ENCODE measurements around a stretch of chr4.

GRCh38 chr4:152997812-152998333 lies 61.8 kb downstream of the FHDC1 start:
- PRO-cap, result no peak

DNA sequence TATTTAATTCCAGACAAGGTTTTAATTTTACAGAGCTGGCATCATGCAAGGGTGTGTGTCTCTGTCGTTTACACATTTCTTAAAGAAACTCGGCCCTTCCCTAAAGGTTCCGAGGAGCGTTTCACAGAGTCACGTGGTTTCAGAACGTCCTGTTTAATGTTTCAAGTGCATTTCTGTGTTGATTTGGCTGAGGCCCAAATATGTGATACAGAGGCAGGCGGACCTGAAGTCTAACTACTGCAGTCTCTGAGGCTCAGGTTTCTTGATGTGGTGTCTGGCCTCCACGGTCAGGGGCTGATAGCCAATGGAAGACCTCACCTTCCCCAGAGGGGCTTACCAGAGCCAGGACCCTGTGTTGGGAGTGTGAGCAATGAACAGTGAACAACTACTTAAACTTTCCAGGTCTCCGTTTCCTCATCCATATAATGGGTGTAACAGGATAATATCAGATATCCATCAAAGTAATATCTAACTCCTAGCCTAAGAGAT lies 50.2 kb upstream of the TRIM2 start:
- PRO-cap, result bidirectional peak, plus-strand start at position 197 of the sequence, minus-strand start at position 81 of the sequence

GRCh38 chr4:153222977-153223549 lies 18.8 kb downstream of the TRIM2 start:
- PRO-cap, result bidirectional peak, plus-strand start at chr4:153223130, minus-strand start at chr4:153223038

DNA sequence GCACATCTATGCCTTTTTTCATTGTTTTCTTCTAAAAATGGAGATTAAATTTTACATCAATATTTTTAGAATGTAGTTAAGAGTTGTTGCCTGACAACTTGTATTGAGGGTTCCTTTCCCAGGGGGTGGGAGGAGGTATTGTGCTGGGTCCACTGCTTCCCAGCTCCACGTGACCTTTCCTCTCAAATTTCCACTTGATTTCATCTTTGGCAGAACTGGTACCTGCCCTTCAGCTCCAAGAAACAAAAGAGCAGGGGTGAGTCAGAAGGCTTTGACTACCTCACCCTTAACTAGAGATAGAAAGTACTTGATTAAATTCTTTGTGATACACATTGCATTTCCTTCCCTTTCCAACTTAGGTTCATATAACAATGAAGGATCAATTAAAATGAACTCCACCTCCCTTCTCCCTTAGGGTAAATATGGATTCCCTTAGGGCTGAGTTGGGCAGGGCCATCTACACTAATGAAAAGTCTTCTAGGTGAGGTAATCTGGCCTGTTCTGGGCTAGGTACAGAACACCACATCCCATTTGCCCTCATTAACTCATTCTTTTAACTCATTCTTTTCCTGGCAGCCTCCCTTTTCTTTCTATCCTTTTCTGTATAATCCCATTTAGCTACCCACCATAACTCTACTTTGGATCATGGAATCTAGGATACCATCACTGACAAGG lies 19.8 kb downstream of the TRIM2 start:
- PRO-cap, result no peak

DNA sequence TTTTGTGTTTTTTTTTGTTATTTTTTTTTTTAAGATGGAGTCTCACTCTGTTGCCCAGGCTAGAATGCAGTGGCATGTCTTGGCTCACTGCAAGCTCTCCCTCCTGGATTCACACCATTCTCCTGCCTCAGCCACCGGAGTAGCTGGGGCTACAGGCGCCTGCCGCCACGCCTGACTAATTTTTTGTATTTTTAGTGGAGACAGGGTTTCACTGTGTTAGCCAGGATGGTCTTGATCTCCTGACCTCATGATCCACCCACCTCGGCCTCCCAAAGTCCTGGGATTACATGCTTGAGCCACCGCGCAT lies 61.0 kb downstream of the TRIM2 start:
- PRO-cap, result no peak

- PRO-cap, result no peak
Observed at GRCh38 chr4:153348039-153348467, 3.6 kb downstream of the MND1 start.

- PRO-cap, result no peak
Observed at GRCh38 chr4:153426274-153426883, 39.8 kb upstream of the TMEM131L start.

GRCh38 chr4:153439162-153439895 lies 26.8 kb upstream of the TMEM131L start:
- PRO-cap, result no peak

DNA sequence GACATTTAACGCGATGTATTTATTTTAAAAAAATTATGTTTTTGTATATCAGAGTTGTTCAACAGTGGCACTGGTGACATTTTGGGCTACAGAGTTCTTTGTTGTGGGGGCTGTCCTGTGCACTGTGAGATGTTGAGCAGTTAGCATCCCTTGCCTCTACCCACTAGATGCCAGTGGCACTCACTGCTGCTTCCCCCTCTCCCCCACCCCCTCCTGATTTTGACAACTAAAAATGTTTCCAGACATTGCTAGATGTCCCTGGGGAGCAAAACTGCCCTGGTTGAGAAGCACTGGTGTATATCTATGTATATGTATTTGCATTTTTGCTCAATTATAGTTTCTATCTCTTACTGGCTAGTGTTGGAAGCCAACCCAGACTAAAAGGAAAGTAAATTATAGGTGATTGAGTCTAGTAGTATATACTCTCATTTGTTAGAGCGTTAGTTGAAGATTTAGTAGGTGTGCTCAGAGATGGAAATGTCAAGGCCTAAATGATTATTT lies 2.4 kb downstream of the TMEM131L start:
- PRO-cap, result no peak

DNA sequence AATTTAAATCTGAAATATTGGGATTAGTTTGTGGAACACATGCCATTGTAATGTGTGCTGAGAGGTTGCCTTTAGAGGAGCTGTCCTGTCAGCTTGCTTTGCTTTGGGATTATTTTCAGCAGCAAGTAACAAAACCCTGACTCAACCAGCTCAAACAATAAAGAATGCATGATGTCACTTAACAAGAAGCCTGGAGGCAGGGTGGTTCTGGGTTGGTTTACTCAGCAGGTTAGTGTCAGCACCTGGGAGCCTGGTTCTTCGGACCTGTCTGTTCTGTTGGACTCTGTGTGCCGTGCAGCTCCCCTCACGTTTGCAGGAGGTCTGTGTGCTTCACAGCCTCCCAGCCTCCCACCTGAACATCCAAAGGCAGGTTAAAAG lies 20.1 kb downstream of the TMEM131L start:
- PRO-cap, result no peak

GRCh38 chr4:153639878-153640474 lies 44.1 kb upstream of the TLR2 start:
- PRO-cap, result no peak

DNA sequence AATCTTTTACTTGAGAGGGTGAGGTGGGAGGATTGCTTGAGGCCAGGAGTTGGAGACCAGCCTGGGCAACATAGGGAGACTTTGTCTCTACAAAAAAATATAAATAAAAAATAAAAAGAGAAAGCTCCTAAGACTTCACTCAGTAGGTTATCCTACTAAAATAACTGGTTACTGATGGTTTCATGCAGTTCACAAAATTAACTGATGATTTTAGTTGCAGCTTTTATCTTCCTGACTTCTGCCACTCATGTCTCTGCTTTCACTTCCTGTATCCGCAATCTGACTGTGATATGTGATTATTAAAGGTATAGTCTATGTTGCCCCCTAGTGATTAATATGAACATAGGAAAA lies 40.8 kb upstream of the TLR2 start:
- PRO-cap, result no peak

DNA sequence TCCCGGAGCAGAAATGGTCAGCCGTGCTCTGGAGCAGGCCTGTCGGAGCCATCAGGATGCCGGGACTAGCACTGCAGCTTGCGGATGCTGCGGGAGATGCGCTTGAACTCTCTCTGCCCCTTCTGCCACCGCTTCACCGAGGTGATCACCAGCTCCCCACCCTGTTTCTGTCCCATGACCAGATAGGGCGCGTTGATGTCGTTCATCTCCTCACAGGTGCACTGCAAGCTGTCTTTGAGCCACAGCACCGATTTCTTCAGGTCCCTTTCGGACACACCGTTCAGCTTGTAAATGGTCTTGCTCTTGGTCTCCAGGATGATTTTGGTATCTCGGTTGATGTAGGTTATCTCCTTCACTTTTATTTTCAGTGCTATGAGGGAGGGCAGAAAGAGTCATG lies 7.5 kb downstream of the SFRP2 start:
- PRO-cap, result no peak

DNA sequence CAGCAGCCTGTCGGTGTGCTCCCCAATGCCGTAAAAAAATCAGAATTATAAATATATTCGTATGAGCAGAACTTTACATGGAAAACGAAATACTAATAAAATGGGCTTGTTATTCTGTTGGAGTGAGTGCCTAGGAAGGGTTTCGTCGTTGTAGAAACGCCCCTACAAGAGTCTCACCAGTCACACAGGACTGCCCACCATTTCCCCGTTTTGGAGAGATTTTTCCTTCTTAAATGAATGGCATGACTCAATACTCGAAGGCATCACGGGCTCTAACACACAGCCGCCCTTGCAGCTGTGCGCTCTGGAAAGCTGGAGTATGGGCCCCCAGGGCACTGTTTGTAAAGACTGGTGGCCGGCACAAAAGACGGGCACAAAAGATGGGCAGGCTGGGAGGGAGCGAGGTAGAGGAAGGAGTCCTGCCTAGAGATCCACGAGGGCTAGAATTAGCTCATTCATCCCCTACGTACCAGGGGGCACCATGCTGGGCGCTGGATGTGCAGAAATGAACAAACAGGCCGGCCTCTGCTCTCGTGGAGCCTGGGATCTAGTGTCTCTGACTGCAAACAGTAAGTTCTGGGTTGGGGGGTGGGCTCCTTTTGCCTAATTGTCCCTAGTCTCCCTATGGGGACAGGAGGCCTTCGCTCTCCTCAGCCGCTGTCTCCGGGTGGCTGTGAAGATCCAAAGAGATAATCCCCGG lies 930 bp upstream of the SFRP2 start:
- PRO-cap, result no peak

GRCh38 chr4:154615508-154615870 lies 3.0 kb upstream of the FGG start:
- PRO-cap, result no peak

DNA sequence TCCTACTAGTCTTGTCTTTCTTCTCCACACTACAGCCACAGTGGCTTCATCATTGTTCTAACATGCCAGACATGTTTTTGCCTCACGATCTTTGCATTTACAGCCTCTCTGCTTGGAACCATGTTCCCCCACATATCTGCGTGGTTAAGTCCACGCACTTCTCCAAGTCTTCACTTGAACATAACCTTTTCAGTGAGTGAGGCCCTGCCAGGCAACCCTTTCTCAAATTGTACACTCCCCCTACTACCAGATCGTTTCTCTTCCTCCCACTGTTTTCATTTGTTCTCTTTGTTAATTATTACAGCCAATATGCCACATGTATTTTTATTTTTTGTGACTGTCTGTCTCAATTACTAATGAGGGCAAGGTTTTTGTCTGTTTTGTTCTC lies 18.3 kb downstream of the CTSO start:
- PRO-cap, result no peak

DNA sequence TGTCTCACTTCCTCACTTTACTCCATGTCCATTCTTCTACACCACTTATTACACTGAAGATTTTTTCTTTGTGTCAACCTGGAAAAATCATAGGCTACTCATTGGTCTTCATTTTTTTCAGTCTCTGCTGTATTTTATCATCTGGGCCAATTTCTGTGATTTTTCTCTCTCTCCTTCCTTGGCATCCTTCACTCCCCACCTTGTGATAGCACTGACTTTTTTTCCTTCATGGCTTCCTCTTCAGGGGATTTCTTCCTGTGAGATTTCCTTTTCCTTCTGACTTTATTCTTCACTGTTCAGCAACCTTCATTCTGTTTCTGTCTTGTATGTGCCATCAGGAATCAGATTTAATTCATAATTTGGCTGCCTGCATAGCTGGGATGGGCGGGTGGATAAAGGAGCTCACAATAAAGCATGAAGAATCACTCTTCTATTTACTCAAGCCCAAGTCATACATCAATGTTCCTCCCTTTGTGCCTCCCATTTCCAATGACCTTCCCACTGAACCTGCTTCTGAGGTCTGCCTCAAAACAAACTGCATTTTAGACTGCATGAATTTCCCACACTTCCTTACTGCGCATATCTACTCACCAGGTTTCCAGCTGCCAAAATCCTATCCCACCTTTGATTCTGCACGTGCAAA lies 14.2 kb downstream of the PDGFC start:
- PRO-cap, result no peak

GRCh38 chr4:157992057-157992695 lies 180.6 kb downstream of the GASK1B start:
- PRO-cap, result no peak

- PRO-cap, result no peak
Observed at GRCh38 chr4:157996106-157996368, 176.8 kb downstream of the GASK1B start.

GRCh38 chr4:158163797-158164555 lies 8.8 kb downstream of the GASK1B start:
- PRO-cap, result no peak